WTC11 (cell line): ENCODE data around the gene TMEM178A.

DNA sequence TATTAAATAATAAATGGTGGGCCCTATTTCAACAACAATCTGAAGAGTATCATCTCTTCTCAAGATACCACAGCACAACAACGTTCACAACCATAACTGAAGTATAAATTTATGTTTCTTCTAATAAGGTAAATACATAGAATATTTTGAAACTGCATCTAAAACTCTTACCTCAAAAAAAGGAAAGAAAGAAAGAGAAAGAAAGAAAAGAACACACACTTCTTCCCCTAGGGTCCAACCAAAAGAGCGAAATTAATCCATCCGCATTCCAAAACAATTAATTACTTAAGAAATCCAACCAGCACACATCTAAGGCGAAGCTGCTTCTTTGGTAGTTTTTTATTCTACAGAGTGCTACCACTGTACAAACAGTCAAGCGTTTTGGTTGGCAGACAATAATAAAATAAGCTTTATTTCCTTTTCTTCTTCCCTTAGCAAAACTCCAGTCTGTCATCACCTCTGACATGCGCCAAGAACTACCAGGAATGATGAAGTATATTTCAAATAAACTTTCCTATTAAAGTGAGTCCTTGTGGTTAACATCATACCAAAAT is 1.5 kb downstream of the ATL2 start:
- PRO-cap = no peak

DNA sequence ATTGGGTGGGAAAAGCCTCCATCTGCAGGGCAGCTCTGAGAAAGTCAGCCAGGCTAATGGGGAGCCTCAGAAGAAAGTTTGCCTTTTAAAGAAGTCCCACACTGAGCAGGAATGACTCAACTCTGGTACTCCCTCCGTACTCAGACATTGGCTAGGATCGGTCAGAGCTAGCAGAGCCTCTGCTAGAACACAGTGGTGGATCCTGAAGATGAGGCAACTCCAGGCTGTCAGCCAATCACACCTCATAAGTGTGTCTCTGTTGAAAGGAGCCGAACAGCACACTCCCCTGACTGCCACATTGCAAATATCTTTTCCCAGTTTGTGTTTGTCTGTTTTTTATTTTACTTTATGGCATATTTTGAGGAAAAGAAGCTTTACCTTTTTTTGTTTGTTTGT is 96.9 kb downstream of the HNRNPLL start:
- PRO-cap = no peak

GRCh38 chr2:38535821-38536464 is 66.8 kb downstream of the HNRNPLL start:
- PRO-cap = unidirectional peak, plus-strand start at chr2:38535995

DNA sequence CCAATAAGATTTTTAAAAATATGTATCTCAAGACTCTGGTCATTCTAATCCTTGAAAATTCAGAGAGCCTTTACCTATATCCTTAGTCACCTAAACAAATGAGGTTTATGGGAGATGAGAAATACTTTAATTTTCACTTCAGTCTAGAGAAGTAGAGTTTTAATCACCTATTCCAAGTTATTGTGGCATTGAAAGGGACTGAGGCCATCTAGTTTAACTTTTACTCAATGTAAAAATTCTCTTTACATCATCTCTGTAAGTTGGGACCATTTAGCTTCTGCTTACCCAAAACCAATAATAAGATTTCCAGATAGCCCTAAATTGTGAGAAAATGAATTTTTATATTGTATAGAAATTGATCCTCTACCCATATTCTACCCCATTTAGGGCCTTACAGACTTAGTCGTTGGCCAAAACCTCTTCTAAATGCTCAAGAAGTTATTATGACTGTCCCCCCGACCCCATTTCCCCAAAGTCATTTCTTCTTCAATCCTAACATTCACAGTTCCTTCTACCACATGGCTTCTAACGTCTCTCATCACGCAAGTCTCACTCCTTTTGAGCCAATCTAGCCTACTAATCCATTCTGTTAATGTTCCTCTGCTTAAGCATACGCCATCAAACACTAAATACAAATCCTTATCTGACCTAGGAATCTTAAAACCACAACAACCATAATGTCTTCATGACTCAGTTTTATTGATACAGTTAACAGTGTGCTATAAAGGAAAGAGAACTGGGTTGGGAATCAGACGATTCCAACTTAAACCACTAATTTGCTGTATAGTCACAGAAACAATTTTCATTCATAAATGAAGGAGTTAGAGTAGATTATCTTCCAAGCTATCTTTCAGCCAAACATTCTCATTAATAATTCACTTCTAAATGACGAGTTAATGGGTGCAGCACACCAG is 24.0 kb downstream of the HNRNPLL start:
- PRO-cap = no peak

DNA sequence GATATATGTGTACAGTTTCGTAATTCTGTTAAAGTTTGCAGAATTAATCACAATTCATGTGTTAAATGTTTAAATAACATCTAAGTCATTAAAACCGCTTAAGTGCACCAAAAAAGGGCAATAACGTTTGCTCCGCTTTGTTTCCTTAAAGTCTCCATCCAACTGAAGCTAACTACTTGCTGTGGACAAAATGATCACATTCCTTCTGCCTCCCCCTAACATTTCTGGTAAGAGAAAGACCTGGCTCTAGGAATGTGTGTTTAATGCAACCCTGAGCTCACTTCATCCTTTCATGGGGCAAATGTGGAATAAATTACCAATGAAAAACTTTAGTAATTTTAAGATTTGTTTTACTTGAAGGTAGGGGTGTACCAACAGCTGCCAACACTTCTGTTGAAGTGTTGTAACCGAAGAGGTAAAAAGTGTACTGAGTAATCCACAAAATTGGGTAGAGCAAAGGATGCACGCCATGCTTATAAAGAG is 1.3 kb downstream of the HNRNPLL start:
- PRO-cap = no peak

- PRO-cap = no peak
Measured at GRCh38 chr2:38720914-38721376, 30.2 kb downstream of the SRSF7 start.

DNA sequence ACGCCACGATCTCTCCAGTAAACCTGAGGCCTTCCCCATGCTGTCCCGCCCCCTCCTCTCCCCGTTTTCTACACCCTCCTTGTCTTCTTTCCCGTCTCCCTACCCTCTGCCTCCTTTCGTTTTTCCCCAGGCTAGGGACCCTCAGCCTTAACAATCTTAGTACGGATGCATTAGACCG is 263 bp upstream of the SRSF7 start:
- PRO-cap = no peak

GRCh38 chr2:38827476-38828131 is 48.1 kb downstream of the DHX57 start:
- PRO-cap = no peak

DNA sequence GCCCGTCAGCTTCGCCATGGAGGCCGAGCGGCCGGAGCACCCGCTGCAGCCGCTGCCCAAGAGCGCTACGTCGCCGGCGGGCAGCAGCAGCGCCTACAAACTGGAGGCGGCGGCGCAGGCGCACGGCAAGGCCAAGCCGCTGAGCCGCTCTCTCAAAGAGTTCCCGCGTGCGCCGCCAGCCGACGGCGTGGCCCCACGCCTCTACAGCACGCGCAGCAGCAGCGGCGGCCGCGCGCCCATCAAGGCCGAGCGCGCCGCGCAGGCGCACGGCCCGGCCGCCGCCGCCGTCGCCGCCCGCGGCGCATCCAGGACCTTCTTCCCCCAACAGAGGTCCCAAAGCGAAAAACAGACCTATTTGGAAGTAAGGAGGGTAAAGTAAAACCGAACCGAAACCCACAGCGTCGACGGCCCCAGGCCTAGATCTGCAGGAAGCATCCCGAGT is 70.6 kb downstream of the ARHGEF33 start:
- PRO-cap = bidirectional peak, plus-strand start at position 200 of the sequence, minus-strand start at position 69 of the sequence

DNA sequence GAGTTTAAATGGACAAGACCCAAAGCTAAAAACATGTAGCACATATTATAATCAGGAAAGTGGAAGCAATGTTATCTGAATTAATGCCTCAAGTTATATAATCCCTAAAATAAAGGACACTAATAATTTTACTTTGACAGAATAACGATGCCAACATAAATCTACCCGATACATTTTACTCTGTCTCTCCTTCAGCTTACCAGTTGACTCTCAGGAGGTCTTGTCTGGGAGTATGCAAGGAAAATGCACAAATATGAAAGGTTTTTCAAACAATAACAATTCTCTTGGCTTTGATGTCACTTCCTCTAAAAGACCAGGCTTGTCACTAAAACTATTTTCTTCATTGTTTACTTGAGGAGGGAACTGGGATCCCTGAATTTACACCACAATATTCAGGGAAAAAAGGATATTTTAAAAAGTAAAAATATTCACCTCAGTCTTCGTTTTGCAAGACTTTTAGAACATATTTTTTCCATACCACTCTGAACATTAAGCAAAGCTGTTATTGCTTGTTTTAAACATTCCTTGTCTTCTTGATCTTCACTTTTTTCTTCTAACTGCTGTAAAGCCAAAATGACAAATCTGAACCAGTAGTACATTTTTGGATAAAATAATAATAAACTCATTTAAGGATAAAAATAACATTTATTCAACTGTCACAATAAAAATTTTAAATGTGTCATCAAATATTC is 97.1 kb downstream of the SOS1 start:
- PRO-cap = no peak

GRCh38 chr2:39034980-39035726 is 85.7 kb downstream of the SOS1 start:
- PRO-cap = no peak

DNA sequence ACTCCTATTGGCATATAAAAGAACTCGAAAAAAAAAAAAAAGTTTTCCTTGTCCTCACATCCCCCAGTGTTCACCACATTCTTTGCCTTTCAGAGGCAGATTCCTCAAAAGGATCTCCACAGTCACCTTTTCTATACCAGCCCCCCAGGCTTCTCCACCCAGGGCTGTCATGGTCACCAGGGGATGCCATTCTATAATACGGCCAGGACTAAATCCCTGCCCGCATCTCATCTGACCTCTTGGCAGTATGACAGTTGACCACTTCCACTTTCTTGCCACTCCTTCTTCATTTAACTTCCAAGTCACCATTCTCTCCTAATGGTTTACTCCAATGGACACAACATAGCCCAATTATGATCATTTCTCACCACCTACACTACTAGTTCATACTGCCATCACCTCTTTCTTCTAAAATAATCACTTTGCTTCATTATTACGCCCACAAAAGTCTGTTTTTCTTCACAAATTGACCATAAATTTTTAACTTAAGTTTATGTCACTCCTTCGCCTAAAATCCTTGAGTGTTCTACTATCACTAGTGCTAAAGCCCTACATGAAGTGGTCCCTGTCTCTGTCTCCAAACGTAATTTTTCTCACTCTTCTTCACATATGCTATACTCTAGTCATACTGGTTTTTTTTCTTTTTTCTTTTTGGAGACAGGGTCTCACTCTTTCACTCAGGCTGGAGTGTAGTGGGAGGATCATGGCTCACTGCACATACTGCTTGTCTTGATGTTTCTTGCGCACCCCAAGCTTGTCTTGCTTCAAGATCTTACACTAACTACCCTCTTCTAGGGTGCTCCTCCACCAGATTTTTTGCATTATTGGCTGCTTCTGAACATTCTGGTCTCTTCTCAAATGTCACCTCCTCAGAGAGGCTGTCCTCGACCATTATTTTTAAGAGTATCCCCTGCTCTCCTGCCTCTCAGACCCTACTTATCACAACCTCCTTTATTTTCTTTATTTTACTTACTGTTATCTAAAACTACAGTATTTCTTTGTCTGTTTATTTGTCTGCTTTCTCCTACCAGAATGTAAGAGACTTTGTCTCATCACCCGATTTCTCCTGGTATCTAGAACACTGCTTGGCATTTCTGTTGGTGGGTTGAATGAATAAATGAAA is 28.9 kb downstream of the SOS1 start:
- PRO-cap = no peak

GRCh38 chr2:39124189-39125338 is 3.7 kb upstream of the SOS1 start:
- PRO-cap = bidirectional peak, plus-strand start at chr2:39124563, minus-strand start at chr2:39124265

DNA sequence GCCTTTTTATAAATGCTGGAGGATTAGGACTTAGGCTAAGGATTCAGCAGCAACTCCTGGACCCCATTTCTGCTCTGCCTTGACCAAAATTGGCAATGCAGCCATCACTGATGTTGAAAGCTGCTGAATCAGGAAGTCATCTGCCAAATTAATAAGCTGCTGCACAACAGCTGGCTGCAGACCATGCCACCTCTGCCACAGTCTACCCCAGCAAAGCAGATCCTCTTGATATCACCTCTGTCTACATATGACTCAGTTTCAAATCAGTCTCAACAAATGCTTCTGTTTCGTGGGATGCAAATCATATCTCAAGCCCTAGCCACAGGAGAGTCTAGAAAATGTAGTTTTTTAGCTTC is 7.1 kb upstream of the SOS1 start:
- PRO-cap = no peak

- PRO-cap = no peak
Measured at GRCh38 chr2:39243508-39244543, 123.0 kb upstream of the SOS1 start.

DNA sequence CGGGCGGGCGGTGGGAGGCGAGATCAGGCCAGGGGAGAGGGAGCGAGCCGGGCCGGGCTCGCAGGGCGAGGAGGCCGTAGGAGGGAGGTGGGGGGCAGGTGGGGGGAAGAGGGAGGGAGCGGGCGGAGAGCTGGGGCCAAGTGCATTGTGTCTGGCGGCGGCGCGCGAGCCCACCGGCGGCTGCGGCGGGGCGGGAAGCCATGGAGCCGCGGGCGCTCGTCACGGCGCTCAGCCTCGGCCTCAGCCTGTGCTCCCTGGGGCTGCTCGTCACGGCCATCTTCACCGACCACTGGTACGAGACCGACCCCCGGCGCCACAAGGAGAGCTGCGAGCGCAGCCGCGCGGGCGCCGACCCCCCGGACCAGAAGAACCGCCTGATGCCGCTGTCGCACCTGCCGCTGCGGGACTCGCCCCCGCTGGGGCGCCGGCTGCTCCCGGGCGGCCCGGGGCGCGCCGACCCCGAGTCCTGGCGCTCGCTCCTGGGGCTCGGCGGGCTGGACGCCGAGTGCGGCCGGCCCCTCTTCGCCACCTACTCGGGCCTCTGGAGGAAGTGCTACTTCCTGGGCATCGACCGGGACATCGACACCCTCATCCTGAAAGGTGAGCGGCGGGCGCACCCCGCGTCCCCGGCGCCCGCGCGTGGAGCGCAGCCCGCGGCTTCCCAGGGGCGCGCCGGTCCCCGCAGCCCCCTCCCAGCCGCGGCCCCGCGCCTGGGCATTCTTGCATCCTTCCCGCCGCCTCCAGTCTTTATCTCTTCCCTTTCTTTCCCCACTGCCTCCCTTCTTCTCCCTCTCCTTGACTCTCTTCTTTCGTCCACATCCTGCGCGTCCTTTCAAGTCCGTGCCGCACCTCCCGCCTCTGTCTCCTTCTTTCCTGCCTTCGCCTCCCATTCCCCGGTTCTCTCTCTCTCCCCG is at the start of gene TMEM178A:
TSS of gene TMEM178A (plus strand) at position 143 of the 914 bp plus-strand sequence.
- PRO-cap = bidirectional peak, plus-strand start at position 316 of the sequence, minus-strand start at position 291 of the sequence

- PRO-cap = no peak
Measured at GRCh38 chr2:40352580-40353382, 99.1 kb downstream of the SLC8A1 start.

DNA sequence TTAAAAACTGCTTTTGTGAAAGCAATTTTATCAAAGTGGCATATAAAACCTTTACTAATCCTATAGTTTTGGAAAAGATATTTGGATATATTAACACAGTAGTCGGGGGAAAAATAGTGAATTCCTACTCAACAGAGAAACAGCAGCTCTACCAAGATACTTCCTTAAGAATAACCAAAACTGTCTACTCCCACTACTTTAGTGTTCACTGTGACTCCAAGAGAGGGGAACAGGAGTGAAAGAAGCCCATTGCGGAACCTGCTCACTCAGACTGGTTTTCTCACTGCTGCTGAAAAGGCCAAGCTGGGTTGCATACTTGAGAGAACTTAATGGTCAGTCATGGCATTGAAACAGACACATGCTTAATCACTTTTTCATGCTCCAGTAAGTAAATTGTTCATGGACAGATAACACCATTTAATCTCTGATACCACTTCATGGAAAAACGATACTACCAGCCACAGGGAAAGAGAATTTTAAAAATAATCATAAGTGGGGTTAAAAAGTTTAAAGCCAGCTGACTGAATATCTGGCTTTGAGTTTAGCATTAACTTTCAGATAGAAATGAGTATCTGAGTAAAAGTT is 35.7 kb upstream of the SLC8A1 start:
- PRO-cap = no peak

DNA sequence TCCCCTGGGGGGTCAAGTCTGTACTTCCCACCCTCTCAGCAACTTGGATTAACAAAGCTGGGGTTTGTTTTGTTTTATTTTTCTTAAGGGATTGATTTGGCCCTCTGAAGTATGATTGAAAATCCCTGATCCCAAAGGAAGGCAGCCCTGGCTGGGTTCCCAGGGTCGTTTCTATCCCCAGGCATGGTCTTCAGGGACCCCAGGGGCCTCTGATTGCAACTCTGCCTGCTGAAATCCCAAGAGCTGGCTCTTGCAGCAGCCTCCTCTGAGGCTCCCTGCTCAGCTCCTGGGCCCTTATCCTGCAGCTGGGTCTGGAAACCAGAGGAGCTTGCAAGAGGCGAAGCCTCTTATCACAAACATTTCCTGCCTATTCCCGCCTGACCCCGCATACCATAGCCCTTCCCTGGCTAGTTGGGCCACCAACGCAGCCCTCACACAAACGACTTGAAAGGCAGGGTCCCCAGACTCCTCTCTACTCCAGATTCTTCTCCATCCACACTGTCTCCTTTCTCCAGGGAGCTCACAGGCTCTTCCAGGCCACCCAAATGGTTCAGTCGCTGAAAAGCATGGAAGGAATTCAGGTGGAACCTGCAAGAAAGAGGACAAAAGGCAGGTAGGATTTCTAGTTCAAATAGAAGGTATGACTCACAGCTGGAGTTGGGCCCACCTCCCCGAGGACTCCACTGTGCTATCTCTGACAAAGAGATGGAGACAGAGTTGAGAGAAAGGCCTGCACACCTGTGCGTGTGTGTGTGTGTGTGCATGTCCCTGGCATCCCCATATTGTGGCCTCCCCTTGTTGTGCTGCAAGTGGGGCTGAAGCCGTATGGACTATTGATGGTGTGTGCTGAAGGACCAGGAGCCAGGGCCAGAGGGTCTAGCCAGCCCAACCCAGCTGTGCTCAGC is 109.5 kb upstream of the PKDCC start:
- PRO-cap = bidirectional peak, plus-strand start at position 436 of the sequence, minus-strand start at position 296 of the sequence; bidirectional peak, plus-strand start at position 551 of the sequence, minus-strand start at position 497 of the sequence; bidirectional peak, plus-strand start at position 830 of the sequence, minus-strand start at position 838 of the sequence

DNA sequence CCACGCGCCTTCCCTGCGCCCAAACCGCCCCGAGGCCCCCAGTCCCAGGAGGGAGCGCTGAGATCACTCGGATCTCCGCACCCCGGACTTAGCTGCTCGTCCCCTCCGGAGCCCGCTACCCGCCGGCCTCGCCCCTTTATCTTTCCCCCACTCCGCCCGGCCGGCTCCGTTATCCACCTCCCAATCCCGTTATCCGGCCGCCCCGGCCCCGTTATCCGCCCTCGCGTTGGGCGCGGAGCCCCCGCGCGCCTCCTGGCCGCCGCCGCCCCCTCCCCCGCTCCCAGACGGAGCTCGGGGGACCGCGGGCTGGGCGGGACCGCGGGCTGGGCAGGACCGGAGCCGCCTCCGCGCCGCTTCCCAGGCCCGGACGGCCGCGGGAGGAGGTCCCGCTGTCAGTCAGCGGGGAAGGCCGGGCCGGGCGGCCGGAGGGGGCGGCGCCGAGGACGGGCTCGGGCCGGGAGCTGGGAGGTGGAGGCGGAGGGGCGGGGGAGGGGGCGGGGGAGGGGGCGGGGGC is 310 bp upstream of the PKDCC start:
- PRO-cap = bidirectional peak, plus-strand start outside the sequence, minus-strand start at position 258 of the sequence